ENCODE measurements around a stretch of chr1.

- PRO-cap, 10 experiments, result no peak in any of the 10 experiments
Observed at GRCh38 chr1:3373596-3374221, 80.8 kb upstream of the ARHGEF16 start.

DNA sequence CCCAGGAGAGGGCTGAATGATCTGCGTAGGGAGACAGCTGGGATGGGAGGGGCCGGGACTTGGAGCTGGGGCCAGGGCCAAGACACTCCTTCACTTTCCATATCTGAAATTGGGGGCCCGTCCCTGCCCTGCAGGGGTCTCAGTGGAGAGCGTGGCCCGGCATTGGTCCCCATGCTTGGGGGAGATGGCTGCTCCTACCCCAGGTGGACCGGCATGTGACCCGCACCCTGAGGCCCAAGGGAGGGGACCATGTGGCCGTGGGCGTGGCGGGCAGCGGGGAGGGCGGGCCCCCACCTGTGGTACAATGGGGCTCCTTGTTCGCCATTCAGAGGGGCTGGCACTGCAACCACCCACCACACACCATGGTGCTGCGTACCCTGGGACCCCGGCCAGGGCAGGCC, 13.2 kb downstream of the ARHGEF16 start:
- PRO-cap, 10 experiments, result no peak in any of the 10 experiments

DNA sequence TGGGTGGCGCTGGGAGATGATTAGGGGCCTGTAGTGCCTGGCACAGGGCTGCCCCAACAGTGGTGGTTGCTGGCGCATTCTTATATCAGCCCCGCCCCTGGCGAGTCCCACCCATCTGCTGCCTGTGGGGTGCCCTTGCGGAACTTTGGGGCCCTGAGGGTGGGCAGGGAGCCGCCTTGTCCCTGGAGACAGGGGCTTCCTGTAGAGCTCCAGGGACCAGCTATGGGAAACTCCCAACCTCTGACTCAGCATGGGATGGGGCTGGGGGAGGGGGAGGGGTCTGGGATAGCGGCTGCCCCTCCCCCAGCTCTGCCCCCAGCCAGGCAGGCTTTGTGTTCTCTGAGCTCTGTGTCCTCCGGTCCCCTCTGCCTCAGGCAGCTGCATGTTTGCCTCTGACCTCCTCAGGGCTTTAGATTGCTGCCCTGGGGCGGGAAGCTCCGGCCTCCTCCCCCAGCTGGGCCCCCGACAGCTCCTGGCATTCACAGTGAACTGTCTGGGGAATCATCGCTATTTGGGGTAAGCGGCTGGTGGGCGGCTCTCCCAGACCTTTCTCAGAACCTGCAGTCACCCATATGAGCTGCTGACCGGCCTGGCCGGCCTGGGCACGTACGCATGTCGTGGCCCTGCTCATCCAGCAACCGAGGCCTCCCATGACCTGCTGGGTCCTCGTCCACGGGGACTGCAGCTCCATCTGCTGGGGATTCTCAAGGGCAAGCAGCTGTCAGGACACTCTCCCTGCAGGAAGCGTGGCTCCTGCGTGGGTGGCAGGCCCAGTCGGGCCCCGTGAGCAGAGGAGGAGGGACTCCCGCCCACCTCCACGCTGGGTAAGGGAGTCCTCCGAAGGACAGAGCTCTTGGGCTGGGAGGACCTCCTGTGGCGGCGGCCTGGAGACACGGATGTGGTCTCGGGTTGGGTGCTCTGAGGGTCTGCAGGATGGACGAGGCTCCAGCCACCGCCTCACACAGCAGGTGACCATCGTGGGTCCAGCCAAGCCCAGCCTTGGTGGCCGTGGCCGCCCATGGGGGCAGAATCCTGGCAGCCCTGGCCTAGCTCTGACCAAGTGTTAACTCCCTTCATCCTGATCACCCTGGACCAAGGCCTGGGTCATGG, 17.2 kb downstream of the ARHGEF16 start:
- PRO-cap, 10 experiments, result peak in 1 of 10 experiments; most common plus-strand start position 349 of the sequence (in 1)

- PRO-cap, 10 experiments, result no peak in any of the 10 experiments
Observed at GRCh38 chr1:3522826-3523315, 68.4 kb downstream of the ARHGEF16 start.

- PRO-cap, 10 experiments, result no peak in any of the 10 experiments
Observed at GRCh38 chr1:3539893-3540309, 71.4 kb downstream of the MEGF6 start.

GRCh38 chr1:3631574-3632448, 7.0 kb downstream of the TPRG1L start:
- PRO-cap, 10 experiments, result no peak in any of the 10 experiments

- PRO-cap, 10 experiments, result no peak in any of the 10 experiments
Observed at GRCh38 chr1:3654674-3655130, 2.4 kb downstream of the TP73 start.

GRCh38 chr1:3690327-3690798, 38.0 kb downstream of the TP73 start:
- PRO-cap, 10 experiments, result no peak in any of the 10 experiments

GRCh38 chr1:3776878-3777661, 4.5 kb downstream of the SMIM1 start:
- PRO-cap, 10 experiments, result peak in 1 of 10 experiments; most common plus-strand start chr1:3777282 (in 1)

DNA sequence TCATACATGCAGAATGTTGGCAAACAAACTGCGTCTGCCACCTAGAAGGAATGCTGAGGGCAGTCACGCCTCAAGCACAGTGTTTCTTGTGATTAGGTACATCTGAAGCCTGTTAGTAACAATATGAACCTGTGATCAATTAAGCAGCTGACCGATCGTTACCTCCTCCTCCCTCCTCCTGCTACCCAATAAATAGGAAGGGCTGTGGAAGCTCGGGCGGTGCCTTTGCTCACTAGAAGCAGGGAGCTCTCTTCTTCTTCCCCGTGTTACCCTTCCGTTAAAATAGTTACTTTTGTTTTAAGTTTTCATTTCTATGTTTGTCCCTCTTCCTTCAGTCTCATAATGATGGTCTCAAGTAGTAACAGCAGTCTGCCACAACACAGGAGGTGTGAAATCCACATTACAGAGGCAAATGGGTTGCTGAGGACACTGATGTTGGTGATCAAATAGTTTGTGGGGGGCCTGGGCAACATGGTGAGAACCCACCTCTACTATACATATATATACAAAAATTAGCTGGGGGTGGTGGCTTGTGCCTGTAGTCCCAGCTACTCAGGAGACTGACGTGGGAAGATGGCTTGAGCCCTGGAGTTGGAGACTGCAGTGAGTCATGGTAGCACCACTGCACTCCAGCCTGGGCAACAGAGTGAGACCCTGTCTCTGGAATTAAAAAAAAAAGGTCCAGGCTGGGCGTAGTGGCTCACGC, 13.8 kb upstream of the LRRC47 start:
- PRO-cap, 10 experiments, result no peak in any of the 10 experiments

GRCh38 chr1:3836332-3836762, 20.7 kb downstream of the CEP104 start:
- PRO-cap, 10 experiments, result no peak in any of the 10 experiments

DNA sequence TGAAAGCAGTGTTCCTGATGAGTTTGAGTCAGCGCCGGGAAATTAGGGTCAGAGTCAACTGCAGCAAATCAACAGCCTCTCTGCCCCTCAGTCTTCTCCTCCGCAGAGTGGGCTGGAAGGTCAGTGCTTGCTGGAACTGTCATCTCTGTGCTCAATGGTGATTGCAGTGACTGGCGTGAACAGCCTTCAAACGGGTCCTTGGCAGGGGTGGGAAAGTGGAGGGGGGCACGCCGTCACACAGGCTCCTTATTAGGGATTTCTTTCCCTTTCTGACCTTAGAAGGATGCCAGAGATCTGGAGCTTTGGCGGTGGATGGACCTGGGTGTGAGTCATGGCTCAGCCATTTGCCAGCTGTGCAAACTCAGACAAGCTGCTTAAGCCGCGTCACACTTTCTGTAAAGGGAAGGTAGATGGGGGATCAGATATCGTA, 48.1 kb upstream of the C1orf174 start:
- PRO-cap, 10 experiments, result no peak in any of the 10 experiments

DNA sequence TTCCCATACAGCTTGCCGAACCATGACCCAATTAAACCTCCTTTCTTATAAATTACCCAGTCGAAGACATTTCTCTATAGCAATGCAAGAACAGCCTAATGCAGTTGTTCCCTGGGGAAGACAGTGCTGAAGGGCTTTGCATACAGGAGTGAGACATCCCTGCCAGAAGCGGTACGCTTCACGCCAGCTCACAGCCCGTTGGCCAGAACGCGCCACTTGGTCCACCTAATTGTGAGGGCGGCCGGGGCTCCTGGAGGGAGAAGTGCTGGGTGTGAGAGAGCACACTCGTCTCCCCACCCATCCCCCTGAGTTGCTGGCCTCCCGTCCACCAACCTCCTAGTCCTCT, 227.2 kb upstream of the C1orf174 start:
- PRO-cap, 10 experiments, result no peak in any of the 10 experiments

GRCh38 chr1:6040134-6040620, 5.5 kb upstream of the KCNAB2 start:
- PRO-cap, 10 experiments, result no peak in any of the 10 experiments

- PRO-cap, 10 experiments, result peak in 1 of 10 experiments; most common minus-strand start chr1:6170943 (in 1)
Observed at GRCh38 chr1:6170511-6171407, 9.4 kb downstream of the CHD5 start.

- PRO-cap, 10 experiments, result no peak in any of the 10 experiments
Observed at GRCh38 chr1:6241884-6242906, 1.8 kb upstream of the HES3 start.

DNA sequence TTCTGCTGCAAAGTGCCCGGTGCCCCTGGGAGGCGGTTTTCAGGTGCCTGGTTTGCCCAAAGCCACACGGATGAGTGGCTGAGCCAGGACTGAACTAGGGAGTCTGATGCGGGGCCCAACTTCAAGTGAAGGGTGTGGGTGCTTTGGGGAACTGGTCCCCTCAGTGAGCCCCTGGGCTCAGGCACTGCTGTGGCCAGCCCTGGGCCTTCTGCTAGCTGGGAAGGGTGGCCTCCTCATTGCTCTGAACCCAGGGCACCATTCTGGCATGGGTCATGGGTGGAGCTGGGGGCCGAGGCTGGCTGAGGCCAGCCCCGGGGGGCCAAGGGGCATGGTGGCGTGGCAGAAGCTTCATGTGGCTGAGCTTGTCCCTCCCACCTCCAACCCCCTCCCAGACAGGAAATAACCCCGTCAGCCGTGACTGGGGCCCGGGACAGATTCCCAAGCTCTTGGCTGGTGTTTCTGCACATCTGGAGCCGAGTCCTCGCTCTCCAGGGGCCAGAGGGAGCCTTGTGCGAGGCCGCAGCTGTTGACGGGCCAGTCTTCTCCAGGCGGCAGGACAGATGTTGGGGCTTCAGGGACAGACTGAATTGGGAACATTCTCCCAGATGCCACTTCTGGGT, 2.0 kb upstream of the GPR153 start:
- PRO-cap, 10 experiments, result no peak in any of the 10 experiments

GRCh38 chr1:6282702-6283059, 21.8 kb upstream of the GPR153 start:
- PRO-cap, 10 experiments, result no peak in any of the 10 experiments

GRCh38 chr1:6294489-6295175, 33.7 kb upstream of the GPR153 start:
- PRO-cap, 10 experiments, result no peak in any of the 10 experiments

DNA sequence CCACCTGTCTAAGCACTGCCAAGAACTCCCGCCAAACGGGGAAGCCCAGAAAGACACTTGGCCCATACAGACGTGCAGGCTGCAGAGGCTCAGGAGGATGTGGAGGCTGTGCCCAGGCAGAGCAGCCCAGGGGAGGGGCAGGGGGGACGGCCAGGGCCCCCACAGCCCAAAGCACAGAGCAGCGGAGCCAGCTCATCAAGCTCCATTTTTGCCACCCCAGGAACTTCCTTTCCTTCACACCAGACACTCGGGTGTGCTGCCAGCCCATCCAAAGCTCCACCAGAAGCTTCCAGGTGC, 59.3 kb downstream of the ACOT7 start:
- PRO-cap, 10 experiments, result peak in 1 of 10 experiments; most common plus-strand start position 119 of the sequence (in 1)